Airway epithelial cell (primary cell): ENCODE results near the genes AK3 and RLN1.

GRCh38 chr9:3486313-3486814 is 39.4 kb downstream of the RFX3 start:
- RAMPAGE, long total RNA: no peak

- RAMPAGE, long total RNA: no peak
These were observed 1.4 kb upstream of the RFX3 start for GRCh38 chr9:3527212-3527614.

DNA sequence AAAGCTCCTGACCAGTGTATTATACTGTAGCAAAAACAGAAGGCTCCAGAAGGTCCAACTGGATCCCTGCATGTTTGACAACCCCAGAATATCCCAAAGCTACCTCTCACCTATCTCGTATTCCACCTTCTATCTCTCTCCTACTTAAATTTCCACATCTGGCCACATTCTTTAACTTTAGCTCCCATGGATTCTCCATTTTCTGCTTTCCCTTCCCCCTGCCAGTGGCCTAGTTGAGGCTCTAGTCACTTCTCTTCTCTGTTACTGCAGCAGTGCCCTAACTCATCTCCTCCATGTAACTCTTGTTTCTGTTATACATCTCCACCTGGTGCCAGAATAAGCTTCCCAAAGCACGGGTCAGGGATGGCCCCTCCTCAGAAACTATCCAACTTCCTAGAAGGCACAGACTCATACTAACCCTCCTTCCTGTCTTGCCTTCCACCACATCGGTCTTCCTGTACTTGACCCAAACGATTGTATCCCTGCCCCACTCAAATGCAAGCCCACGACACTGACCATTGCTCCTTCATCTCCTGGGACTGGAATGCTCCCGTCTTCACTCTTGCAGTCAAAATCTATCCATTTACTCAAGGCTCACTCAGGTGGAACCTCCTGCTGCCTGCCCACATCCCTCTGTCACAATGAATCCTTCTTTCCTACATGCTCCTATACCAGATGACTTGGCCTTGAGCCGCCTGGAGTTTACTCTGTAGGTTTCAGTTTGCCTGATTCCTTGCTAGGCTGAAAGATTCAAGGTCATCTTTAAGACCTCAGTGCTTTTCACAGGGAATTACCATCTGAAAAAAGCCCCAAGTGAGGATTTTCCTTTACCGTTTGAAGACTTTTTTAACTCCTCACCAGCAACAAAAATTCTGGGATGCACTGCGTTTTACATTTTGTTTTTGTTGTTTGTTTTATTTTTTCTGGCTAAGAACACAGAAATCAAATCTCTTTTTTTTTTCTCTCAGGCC is 264.3 kb downstream of the GLIS3 start:
- RAMPAGE, long total RNA: no peak

- RAMPAGE, long total RNA: no peak
These were observed 154.4 kb downstream of the GLIS3 start for GRCh38 chr9:4145347-4145941.

GRCh38 chr9:4206704-4207317 is 93.1 kb downstream of the GLIS3 start:
- RAMPAGE, long total RNA: no peak

DNA sequence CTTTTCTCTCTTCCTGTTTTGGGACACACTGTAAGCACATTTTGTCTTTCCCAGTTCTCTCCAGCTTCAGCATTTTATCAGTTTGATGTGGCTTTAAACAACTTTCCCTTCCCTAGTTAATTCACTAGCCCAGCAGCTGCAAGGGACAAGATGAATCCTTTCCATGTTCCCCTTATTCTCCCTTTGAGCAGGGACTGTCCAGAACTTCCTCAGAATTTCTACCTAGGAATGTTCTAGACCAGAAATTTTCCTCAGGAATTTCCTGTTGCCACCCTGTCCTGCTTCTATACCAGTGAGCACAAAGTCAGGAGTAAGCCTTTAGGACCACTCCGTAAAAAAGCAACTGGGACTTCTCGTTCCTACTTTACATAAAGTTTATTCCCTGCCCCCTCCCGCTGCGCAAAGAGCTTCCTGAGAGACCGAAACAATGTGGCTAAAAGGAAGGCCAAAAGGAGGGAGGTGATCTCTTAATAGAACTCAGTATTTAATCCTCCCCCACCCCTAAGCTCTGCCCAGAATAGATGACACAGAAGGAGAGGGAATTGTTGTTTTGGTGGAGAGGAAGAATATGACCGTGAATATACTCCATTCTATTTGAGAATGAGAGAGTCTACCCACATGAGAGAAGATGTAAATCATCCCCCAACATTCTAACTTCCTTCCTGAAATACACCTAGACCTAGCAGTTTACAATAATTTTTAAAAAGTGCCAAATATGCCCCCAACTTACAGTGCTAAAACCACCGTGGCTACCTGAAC is 61.9 kb downstream of the GLIS3 start:
- RAMPAGE, long total RNA: no peak

- RAMPAGE, long total RNA: no peak
These were observed 422 bp downstream of the SLC1A1 start for GRCh38 chr9:4490719-4491060.

GRCh38 chr9:4549936-4550432 is 59.7 kb downstream of the SLC1A1 start:
- RAMPAGE, long total RNA: no peak

DNA sequence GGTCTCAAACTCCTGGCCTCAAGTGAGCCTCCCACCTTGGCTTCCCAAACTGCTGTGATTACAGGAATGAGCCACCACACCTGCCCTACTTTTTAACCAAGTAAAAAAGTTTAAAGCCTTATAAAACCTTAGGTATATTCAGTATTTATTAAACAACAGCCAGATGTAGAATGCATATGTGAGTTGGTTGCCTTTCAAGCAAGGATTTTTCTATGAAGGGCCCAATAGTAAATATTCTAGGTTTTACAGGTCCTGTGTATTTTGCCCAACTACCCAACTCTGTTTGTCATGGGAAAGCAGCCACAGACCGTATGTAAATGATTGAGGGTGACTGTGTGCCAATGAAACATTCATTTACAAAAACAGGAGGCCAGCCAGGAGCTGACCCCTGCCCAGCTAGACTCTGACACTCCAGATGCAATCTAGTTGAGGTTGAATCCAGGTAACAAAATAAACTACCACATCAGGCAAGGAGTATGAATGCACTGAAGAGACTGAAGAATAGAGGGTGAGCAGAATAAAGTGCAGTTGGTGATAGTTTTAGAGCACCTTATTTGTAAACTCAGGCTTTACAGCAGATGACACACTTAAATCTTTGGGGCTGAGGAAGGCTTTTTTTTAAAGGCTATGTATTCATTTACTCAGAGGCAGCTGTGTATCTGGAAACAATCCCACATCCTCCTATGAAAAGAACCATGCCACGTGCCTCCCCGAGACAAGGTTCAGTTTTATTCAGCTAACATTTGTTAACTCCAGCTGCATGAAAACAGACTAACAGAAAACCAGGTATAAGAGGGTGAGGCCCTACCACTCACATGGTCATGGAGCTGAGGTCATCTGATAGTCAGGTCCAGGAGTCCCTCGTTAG is 60.6 kb downstream of the SLC1A1 start:
- RAMPAGE, long total RNA: no peak

DNA sequence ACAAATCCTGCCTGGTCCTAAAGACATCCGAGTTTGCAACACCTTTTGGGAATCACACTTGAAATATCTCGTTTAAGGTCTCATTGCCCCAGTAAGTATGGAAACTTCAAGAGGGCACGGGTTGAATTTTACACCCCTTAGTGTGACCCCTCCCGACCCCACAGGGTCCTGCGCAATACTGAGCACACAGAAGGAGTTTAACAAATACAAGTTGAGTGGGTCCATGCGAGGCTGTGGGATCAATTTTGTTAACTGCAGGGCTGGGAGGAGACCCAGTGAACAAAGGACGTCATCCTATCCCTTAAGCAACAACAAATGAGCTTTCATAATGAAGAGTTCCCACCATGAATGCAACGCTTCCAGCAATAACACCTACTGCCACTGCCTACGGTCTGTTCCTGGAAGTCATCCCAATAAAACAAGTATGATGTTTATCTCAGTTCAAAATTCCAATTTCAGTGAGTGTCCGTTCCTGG is 66.0 kb upstream of the PLPP6 start:
- RAMPAGE, long total RNA: no peak

GRCh38 chr9:4678599-4679305 is 617 bp upstream of the CDC37L1 start:
- RAMPAGE, long total RNA: no peak

DNA sequence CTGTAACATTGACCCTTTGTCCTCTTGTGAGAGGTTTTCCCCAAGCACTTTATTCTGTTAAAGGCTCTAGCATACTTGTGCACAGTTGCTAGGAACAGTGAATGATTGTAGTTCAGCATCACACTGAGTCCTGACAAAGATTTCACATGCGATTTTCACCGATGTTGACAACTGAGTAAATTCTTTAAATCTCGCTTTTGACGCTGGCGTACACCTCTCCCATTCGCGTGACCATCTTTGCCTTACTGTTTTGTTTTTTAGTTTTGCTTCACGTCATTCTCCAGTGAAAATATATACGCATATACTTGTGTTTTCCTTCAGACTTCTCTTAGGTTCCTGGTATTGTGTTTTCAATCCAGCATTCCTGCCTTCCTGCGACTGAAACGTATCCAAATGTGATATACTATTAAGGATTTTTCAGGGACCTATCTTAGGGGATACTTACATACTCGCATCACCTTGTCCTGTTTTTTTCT is 887 bp downstream of the CDC37L1 start:
- RAMPAGE, long total RNA: no peak

DNA sequence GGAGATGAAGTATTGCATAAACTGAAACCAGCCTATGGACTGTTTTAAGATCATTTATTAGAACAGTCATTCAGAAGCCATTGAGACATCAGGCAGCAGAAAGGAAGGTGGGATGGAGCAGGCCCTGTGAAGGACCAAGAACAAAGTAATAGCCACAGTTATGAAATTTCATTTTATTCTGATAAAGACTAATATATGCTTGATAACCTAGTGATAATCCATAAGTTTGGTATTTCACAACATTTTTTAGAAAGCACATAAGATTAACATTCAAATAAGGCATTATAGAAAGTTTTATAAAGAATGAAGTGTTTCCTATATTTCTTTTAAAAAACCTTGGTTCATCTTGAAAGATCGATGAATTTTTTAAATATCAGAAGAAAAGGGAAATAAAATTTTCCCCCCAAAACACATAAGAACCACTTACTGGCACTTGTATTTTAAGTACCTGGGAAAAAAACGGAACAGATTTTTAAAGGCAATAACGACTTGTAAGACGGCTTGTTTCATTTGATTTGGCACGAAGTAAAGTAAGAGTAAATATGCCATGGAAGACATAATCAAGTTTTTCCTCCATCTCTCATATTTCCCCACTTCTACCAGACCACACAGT is 29.8 kb downstream of the AK3 start:
- RAMPAGE, long total RNA: no peak

DNA sequence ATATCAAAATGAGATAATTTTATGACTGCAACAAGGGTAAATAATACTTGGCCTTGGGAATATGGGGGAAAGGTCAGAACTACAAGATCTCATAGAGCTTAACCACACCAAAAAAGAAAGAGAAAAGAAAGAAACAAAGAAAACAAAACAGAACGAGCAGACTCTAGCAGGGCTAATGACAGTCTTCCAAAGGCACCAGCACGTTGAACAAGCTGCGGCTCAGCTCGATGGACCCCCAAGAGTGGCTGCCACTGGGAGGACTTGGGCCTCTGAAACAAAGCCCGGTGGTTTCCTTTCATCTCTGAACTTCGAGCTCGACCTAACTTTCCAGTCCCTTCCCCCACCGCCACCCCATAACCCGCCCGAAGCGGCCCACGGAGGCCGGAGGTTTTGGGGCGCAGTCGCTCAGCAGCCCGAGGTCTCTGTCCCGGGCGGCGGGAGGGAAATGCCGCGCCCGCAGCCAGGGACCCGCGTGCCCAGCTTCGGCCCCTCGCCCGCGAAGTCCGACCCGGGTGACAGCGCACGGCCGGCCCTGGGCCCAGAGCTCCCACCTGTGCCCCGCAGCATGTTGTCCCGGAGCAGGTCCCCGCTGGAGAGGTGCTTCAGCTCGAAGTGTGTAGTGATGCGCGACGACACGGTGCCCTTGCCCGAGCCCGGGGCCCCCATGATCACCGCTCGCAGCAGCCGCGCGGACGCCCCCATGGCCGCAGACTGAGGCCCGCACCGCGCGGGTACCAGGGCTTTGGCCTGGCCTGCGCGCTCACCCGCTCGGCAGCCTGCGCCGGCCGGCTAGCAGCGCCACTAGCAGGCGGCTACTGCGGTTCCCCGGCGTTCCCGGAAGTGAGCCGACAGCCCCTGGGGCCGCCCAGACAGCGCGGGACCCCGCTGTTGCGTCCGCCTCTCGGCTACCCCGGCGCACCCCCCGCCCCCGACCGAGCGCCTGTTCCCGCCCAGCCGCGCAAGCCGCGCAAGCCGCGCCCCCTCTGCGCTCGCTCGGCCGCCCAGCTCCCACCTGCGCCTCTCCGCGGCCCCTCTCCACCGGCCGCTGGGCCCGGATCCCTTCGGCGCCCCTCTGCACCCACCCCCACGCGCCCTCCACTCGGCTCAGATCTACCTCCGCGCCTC is at the start of gene AK3:
AK3 (minus strand) TSS at position 817 of the 1,125 bp plus-strand sequence.
- RAMPAGE, long total RNA: no peak

DNA sequence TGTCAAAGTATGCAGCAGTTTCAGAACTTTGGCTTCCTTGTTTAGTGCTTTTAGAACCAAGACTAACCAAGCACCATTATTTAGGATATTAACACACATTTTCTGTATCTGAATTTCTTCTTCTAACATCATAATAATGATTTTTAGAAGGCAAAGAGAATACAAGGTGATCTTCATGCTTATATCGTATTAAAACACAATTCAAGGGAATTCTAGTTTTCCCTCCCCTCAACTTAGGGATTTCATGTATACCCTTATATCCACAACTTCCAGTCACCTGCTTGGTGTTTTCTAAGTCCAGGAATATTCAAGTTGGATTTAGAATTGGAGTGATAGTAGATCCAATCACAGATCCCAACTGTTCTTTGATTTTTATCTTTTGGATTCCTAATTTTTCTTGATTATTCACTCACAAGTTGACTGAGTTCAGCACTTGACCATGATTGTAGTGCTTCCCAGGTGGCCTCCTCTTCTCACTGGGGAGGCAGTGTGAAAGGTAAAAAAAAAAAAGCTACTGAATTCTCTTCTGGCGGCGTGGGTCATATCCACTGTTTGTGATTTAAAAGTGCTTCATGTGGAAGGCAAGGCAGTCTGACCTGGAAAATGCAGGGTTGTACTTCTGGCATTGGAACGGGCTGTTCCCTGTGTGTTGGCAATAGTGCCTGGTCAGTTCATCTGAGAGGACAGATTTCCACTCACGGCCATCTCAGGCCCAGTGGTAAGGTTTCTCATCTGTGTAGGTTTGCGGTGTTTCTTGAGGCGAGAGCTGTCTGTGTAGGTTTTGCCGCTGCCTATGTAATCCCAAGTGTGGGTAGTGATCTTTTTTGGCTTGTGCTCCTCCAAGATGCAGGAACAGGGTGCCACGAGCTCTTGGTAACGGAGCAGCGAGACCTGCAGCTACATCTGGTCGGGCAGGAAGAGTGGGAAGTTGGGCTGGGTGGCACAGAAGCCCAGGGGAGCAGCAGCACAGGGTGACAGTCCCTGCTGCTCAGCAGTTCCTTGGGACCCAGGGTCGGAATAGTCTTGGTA is 10.8 kb downstream of the RCL1 start:
- RAMPAGE, long total RNA: no peak

DNA sequence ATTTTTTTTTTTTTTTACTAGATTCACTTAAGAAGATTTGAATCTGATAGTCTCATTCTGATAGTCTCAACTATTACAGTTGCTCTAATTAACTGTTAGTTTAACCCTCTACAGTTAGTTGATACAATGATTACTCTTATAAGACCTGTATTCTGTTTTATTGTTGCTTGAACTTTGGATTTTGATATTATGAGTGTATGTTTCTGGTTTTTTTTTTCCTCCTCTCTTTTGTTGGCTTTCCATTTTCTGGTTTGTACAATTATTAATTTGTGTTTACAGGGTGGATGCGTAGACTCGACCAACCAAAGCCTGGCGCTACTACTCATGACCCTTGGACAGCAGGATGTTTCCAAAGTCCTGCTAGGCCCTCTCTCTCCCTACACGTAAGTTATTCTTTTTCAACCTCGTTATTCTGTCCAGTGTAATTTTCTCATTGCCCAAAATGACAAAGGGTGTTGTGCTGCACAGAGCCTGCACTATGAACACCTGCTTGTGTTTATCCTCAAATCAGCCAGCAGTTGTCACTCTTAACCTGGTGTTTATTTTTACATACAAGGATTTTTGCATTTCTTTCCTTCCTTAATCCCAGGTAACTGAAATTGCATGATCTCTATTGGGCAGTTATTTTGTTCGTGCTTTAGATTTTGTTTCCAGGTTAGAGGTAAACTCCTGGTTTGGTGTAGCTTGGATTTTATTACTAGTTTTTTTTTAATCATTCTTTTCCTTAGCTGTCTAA is 56.6 kb downstream of the RCL1 start:
- RAMPAGE, long total RNA: no peak

- RAMPAGE, long total RNA: no peak
These were observed 63.1 kb downstream of the RCL1 start for GRCh38 chr9:4855658-4856407.

DNA sequence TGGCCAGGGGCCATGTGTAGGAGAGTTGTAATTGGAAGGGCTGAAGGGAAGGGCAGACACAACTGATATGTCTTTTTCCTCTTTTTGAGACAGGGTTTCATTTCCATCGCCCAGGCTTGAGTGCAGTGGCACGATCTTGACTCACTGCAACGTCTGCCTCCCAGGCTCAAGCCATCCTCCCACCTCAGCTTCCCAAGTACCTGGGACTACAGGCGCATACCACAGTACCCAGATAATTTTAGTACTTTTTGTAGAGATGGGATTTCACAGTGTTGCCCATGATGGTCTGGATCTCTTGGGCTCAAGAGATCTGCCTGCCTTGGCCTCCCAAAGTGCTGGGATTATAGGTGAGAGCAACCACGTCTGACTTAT is 51.6 kb upstream of the JAK2 start:
- RAMPAGE, long total RNA: no peak

DNA sequence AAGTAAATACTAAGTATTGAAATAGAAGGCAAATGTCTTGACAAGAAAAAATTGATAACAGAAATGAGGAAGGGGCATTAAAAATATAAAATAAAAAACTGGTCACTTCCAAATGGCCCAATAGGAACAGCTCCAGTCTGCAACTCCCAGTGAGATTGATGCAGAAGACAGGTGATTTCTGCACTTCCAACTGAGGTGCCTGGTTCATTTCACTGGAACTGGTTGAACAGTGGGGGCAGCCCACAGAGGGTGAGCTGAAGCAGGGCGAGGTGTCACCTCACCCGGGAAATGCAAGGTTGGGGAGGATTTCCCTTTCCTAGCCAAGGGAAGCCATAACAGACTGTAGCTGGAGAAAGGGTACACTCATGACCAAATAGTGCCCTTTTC is 12.9 kb downstream of the RLN1 start:
- RAMPAGE, long total RNA: no peak

DNA sequence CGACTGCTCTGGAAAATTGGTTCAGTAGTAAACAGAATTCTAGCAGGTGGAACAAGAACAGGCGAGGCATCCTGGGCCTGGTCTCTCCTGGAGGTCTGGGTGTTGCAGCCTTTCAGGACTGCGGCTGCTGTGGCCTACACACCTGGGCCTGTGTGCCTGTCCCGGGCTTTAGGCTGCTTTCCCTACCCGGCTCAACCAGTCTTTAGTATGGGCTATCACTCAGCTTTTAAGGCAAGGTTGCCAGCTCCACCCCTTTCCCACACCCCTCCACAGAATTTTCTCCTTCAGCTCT is at the start of gene RLN1:
RLN1 (minus strand) TSS at position 200 of the 292 bp plus-strand sequence.
- RAMPAGE, long total RNA: no peak